K562 (cell line): ENCODE measurements around the genes HDGFL1, SLC17A3 and H3C3.

- RAMPAGE, long total RNA: no peak
- RRBS: 53% methylated on average over 38 of the region's 109 CpGs
PRO-cap:
- standard: no peak
- CoPRO, capped RNA only, 2 experiments: no peak in any of the 2 experiments
- CoPRO, capped and uncapped RNA, 2 experiments: no peak in any of the 2 experiments
- CoPRO, uncapped RNA only, 2 experiments: no peak in any of the 2 experiments
CAGE:
- cytosol, long polyA plus RNA: no peak
- long polyA plus RNA: no peak
- nucleolus, long total RNA: no peak
- nucleus, long polyA plus RNA: no peak
These were observed at the start of gene HDGFL1 for GRCh38 chr6:22569141-22570360. HDGFL1 (plus strand) TSS chr6:22569566.

DNA sequence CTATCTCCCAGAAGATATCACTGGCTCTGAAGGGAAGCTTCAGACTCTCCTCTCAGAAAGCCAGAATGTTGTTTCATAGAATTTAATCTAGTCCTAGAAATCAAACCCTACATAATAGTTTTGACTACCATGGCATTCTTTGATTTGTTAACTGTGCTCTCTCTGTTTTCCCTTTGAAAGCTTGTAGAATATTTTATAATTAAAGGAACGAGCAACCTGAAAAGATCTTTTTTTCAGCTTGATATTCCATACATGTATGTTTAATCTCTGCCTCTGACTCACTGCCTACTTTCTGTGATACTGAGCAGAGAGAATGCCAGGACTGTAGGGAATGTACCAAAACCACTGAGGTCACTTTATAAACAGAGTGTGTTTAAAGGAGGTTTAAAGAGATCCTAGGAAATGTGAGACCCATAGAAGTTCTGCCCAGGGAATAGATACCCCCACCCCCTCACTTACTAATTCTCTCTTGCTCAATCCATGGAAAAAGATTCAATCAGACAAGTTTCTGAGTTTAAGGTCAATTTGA lies 311.6 kb downstream of the HDGFL1 start:
- RAMPAGE, long total RNA: no peak
- RRBS: no CpG with 5 or more reads among the region's 1 CpG
PRO-cap:
- standard: no peak
- CoPRO, capped RNA only, 2 experiments: no peak in any of the 2 experiments
- CoPRO, capped and uncapped RNA, 2 experiments: no peak in any of the 2 experiments
- CoPRO, uncapped RNA only, 2 experiments: no peak in any of the 2 experiments
CAGE:
- cytosol, long polyA plus RNA: no peak
- long polyA plus RNA: no peak
- nucleolus, long total RNA: no peak
- nucleus, long polyA plus RNA: no peak

DNA sequence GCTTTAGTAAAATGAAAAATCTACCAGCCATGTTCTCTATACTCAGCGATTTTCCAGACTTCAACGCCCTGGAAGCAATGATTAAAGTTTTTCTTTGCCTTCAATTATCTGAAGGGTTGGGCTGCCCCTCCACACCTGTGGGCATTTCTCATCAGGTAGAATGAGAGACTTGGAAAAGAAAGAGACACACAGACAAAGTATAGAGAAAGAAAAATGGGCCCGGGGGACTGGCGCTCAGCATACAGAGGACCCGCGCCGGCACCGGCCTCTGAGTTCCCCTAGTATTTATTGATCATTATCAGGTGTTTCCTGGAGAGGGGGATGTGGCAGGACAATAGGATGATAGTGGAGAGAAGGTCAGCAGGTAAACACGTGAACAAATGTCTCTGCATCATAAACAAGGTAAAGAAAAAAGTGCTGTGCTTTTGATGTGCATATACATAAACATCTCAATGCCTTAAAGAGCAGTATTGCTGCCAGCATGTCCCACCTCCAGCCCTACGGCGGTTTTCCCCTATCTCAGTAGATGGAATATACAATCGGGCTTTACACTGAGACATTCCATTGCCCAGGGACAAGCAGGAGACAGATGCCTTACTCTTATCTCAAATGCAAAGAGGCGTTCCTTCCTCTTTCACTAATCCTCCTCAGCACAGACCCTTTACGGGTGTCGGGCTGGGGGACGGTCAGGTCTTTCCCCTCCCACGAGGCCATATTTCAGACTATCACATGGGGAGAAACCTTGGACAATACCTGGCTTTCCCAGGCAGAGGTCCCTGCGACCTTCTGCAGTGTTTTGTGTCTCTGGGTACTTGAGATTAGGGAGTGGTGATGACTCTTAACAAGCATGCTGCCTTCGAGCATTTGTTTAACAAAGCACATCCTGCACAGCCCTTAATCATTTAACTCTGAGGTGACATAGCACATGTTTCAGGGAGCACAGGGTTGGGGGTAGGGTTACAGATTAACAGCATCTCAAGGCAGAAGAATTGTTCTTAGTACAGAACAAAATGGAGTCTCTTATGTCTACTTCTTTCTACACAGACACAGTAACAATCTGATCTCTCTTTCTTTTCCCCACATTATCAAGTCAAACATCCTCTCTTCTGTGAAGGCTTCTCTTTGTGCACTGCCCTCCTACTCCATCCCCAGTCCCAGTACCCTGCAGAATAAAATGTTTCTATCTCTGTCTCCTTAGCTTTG lies 2.4 kb upstream of the MRS2 start:
- RAMPAGE, long total RNA: no peak
- RRBS: no CpG with 5 or more reads among the region's 19 CpGs
PRO-cap:
- standard: no peak
- CoPRO, capped RNA only, 2 experiments: no peak in any of the 2 experiments
- CoPRO, capped and uncapped RNA, 2 experiments: no peak in any of the 2 experiments
- CoPRO, uncapped RNA only, 2 experiments: no peak in any of the 2 experiments
CAGE:
- cytosol, long polyA plus RNA: no peak
- long polyA plus RNA: no peak
- nucleolus, long total RNA: no peak
- nucleus, long polyA plus RNA: no peak

DNA sequence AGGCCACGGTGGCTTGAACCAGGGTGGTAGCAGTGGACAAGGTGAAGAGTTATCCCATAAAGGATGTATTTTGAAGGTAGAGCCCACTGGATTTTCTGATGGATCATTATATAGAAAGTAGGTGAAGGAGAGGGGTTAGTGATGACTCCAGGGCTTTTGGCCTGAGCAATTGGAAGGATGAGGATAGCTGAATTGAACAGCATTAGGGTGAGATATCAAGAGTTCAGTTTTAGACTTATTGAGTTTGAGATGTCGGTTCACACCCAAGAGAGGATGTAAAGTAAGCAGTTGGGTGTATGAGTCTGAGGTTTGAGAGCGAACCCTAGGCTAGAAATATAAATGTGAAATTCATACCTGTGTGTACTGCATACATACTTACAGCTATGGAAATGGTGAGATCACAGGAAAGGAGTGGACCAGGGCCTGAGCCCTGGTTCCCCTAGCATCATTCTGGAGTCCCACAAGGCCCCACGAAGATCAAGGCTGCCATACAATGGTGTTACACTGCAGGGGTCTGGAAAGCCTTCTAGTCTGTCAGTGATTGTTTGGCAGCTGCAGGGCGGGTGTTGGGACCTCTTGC lies 3.3 kb downstream of the ALDH5A1 start:
- RAMPAGE, long total RNA: no peak
- RRBS: no CpG with 5 or more reads among the region's 5 CpGs
PRO-cap:
- standard: no peak
- CoPRO, capped RNA only, 2 experiments: no peak in any of the 2 experiments
- CoPRO, capped and uncapped RNA, 2 experiments: no peak in any of the 2 experiments
- CoPRO, uncapped RNA only, 2 experiments: no peak in any of the 2 experiments
CAGE:
- cytosol, long polyA plus RNA: no peak
- long polyA plus RNA: no peak
- nucleolus, long total RNA: no peak
- nucleus, long polyA plus RNA: no peak

GRCh38 chr6:24527721-24528496 lies 33.1 kb downstream of the ALDH5A1 start:
- RAMPAGE, long total RNA: no peak
- RRBS: no CpG with 5 or more reads among the region's 8 CpGs
PRO-cap:
- standard: no peak
- CoPRO, capped RNA only, 2 experiments: no peak in any of the 2 experiments
- CoPRO, capped and uncapped RNA, 2 experiments: no peak in any of the 2 experiments
- CoPRO, uncapped RNA only, 2 experiments: no peak in any of the 2 experiments
CAGE:
- cytosol, long polyA plus RNA: no peak
- long polyA plus RNA: no peak
- nucleolus, long total RNA: no peak
- nucleus, long polyA plus RNA: no peak

DNA sequence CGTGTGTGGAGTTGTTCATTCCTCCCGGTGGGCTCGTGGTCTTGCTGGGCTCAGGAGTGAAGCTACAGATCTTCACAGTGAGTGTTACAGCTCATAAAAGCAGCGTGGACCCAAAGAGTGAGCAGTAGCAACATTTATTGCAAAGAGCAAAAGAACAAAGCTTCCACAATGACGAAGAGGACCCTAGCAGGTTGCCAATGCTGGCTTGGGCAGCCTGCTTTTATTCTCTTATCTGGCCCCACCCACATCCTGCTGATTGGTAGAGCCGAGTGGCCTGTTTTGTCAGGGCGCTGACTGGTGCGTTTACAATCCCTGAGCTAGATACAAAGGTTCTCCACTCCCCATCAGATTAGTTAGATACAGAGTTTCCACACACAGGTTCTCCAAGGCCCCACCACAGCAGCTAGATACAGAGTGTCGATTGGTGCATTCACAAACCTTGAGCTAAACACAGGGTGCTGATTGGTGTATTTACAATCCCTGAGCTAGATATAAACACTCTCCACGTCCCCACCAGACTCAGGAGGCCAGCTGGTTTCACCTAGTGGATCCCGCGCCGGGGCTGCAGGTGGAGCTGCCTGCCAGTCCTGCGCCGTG lies 9.3 kb upstream of the GMNN start:
- RAMPAGE, long total RNA: no peak
- RRBS: no CpG with 5 or more reads among the region's 15 CpGs
PRO-cap:
- standard: unidirectional peak, minus-strand start at position 193 of the sequence
- CoPRO, capped RNA only, 2 experiments: peak in 2 of 2 experiments; most common plus-strand start position 353 of the sequence (in 1); most common minus-strand start position 196 of the sequence (in 2)
- CoPRO, capped and uncapped RNA, 2 experiments: no peak in any of the 2 experiments
- CoPRO, uncapped RNA only, 2 experiments: no peak in any of the 2 experiments
CAGE:
- cytosol, long polyA plus RNA: no peak
- long polyA plus RNA: no peak
- nucleolus, long total RNA: no peak
- nucleus, long polyA plus RNA: no peak

DNA sequence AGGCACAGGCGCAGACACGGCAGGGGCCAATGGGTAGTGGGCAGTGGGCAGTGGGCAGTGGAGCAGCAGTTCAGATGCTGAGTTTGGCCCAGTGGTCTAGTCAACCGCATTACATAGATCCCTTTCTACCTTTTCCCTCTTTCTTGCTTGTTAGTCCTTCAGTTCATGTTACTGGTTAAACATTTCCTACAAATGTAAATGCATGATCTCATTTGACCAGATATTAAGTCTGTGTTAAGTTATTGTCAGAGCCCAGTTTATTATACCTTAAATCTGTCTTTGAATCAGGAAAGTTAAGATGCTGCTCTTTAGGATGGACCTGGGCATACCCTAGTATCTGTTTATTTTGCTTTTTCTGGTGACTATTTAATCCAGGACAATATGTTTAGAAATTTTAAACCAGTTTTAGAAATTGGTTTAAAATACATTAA lies 1.8 kb downstream of the GMNN start:
- RAMPAGE, long total RNA: no peak
- RRBS: no CpG with 5 or more reads among the region's 3 CpGs
PRO-cap:
- standard: no peak
- CoPRO, capped RNA only, 2 experiments: no peak in any of the 2 experiments
- CoPRO, capped and uncapped RNA, 2 experiments: no peak in any of the 2 experiments
- CoPRO, uncapped RNA only, 2 experiments: no peak in any of the 2 experiments
CAGE:
- cytosol, long polyA plus RNA: no peak
- long polyA plus RNA: no peak
- nucleolus, long total RNA: no peak
- nucleus, long polyA plus RNA: no peak

- RAMPAGE, long total RNA: no peak
- RRBS: no CpG with 5 or more reads among the region's 3 CpGs
PRO-cap:
- standard: no peak
- CoPRO, capped RNA only, 2 experiments: no peak in any of the 2 experiments
- CoPRO, capped and uncapped RNA, 2 experiments: no peak in any of the 2 experiments
- CoPRO, uncapped RNA only, 2 experiments: no peak in any of the 2 experiments
CAGE:
- cytosol, long polyA plus RNA: no peak
- long polyA plus RNA: no peak
- nucleolus, long total RNA: no peak
- nucleus, long polyA plus RNA: no peak
These were observed 59.5 kb upstream of the ARMH2 start for GRCh38 chr6:24857949-24858811.

DNA sequence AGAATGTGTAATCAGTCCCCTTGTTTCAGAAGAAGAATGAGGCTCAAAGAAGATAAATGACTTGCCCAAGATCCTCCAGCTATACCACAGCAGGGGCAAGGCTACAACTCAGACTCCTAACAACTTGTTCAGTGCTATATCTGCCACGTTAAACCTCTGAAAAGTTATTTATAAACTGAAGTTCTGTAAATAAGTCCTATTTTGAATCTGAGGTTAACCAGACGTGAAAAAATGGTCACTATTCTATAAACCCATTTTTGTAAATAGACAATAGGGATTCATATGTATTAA lies 2.9 kb downstream of the RIPOR2 start:
- RAMPAGE, long total RNA: no peak
- RRBS: no CpG with 5 or more reads among the region's 2 CpGs
PRO-cap:
- standard: no peak
- CoPRO, capped RNA only, 2 experiments: no peak in any of the 2 experiments
- CoPRO, capped and uncapped RNA, 2 experiments: no peak in any of the 2 experiments
- CoPRO, uncapped RNA only, 2 experiments: no peak in any of the 2 experiments
CAGE:
- cytosol, long polyA plus RNA: no peak
- long polyA plus RNA: no peak
- nucleolus, long total RNA: no peak
- nucleus, long polyA plus RNA: no peak

DNA sequence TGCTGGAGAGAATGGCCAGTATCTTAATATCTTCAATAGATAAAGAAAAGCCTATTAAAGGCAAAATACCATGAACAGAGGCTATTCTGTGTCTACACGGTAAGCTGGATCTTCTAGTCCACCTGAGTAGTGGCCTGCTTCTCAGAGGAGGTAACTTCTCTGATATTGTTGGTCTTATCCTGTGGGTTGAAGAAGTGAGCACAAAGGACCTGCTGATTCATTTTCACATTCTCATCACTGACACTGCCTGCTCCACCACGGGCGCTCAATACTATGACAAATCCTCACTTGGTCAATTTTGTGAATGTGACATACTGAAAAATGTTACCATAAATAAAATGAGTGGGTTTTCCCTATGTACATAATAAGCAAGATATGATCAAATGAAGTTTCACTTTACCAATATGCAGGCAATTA lies 71.4 kb upstream of the RIPOR2 start:
- RAMPAGE, long total RNA: no peak
- RRBS: no CpG with 5 or more reads among the region's 3 CpGs
PRO-cap:
- standard: no peak
- CoPRO, capped RNA only, 2 experiments: no peak in any of the 2 experiments
- CoPRO, capped and uncapped RNA, 2 experiments: no peak in any of the 2 experiments
- CoPRO, uncapped RNA only, 2 experiments: no peak in any of the 2 experiments
CAGE:
- cytosol, long polyA plus RNA: no peak
- long polyA plus RNA: no peak
- nucleolus, long total RNA: no peak
- nucleus, long polyA plus RNA: no peak

- RAMPAGE, long total RNA: no peak
- RRBS: no CpG with 5 or more reads among the region's 21 CpGs
PRO-cap:
- standard: no peak
- CoPRO, capped RNA only, 2 experiments: no peak in any of the 2 experiments
- CoPRO, capped and uncapped RNA, 2 experiments: no peak in any of the 2 experiments
- CoPRO, uncapped RNA only, 2 experiments: no peak in any of the 2 experiments
CAGE:
- cytosol, long polyA plus RNA: no peak
- long polyA plus RNA: no peak
- nucleolus, long total RNA: no peak
- nucleus, long polyA plus RNA: no peak
These were observed 106.2 kb upstream of the RIPOR2 start for GRCh38 chr6:25041735-25042507.

- RAMPAGE, long total RNA: no peak
- RRBS: no CpG with 5 or more reads among the region's 4 CpGs
PRO-cap:
- standard: no peak
- CoPRO, capped RNA only, 2 experiments: no peak in any of the 2 experiments
- CoPRO, capped and uncapped RNA, 2 experiments: no peak in any of the 2 experiments
- CoPRO, uncapped RNA only, 2 experiments: no peak in any of the 2 experiments
CAGE:
- cytosol, long polyA plus RNA: no peak
- long polyA plus RNA: no peak
- nucleolus, long total RNA: no peak
- nucleus, long polyA plus RNA: no peak
These were observed 157.2 kb upstream of the CARMIL1 start for GRCh38 chr6:25121900-25122462.

- RAMPAGE, long total RNA: no peak
- RRBS: no CpG with 5 or more reads among the region's 2 CpGs
PRO-cap:
- standard: no peak
- CoPRO, capped RNA only, 2 experiments: no peak in any of the 2 experiments
- CoPRO, capped and uncapped RNA, 2 experiments: no peak in any of the 2 experiments
- CoPRO, uncapped RNA only, 2 experiments: no peak in any of the 2 experiments
CAGE:
- cytosol, long polyA plus RNA: no peak
- long polyA plus RNA: no peak
- nucleolus, long total RNA: no peak
- nucleus, long polyA plus RNA: no peak
These were observed 17.6 kb downstream of the CARMIL1 start for GRCh38 chr6:25296777-25297169.

GRCh38 chr6:25781881-25782445 lies 27.4 kb downstream of the SLC17A4 start:
- RAMPAGE, long total RNA: no peak
- RRBS: no CpG with 5 or more reads among the region's 3 CpGs
PRO-cap:
- standard: no peak
- CoPRO, capped RNA only, 2 experiments: no peak in any of the 2 experiments
- CoPRO, capped and uncapped RNA, 2 experiments: no peak in any of the 2 experiments
- CoPRO, uncapped RNA only, 2 experiments: no peak in any of the 2 experiments
CAGE:
- cytosol, long polyA plus RNA: no peak
- long polyA plus RNA: no peak
- nucleolus, long total RNA: no peak
- nucleus, long polyA plus RNA: no peak

DNA sequence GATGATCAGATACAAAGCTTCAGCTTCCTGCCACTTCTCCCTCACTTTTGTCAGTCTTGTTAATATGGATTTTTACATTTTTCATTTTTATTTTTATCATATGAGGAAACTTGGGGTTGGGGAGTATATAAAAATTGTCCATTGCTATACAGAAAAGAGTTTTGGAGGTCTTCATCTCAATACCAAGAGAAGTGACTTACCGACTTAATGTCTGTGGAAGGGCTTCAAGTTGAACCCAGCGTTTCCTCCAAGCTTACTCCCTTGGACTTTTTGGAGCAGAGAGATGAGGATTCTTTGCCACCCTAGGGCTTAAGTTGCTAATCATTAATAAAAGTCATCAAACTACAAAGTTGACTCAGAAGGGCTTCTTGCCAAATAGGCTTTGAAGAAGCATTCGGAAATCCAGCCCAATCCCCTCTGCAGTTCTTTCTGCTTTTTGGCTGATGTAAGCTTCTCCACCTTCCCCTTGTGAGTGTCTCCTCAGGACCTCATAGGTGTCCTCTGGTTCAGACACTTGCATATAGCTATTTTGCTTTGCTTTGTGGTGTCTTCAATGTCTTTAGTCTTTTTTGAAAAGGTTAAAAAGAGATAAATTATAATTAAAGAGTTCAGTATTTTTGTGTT lies at the start of gene SLC17A3:
TSS of gene SLC17A3 (minus strand) at position 277 of the 624 bp plus-strand sequence.
- RAMPAGE, long total RNA: no peak
- RRBS: no CpG with 5 or more reads among the region's 3 CpGs
PRO-cap:
- standard: no peak
- CoPRO, capped RNA only, 2 experiments: no peak in any of the 2 experiments
- CoPRO, capped and uncapped RNA, 2 experiments: no peak in any of the 2 experiments
- CoPRO, uncapped RNA only, 2 experiments: no peak in any of the 2 experiments
CAGE:
- cytosol, long polyA plus RNA: no peak
- long polyA plus RNA: no peak
- nucleolus, long total RNA: no peak
- nucleus, long polyA plus RNA: no peak

GRCh38 chr6:26026060-26026627 lies 939 bp downstream of the H4C2 start:
- RAMPAGE, long total RNA: no peak
- RRBS: no CpG with 5 or more reads among the region's 16 CpGs
PRO-cap:
- standard: bidirectional peak, plus-strand start at chr6:26026518, minus-strand start at chr6:26026331
- CoPRO, capped RNA only, 2 experiments: peak in 2 of 2 experiments; most common plus-strand start chr6:26026518 (in 2); most common minus-strand start chr6:26026331 (in 2)
- CoPRO, capped and uncapped RNA, 2 experiments: peak in 2 of 2 experiments; most common plus-strand start chr6:26026518 (in 2); most common minus-strand start chr6:26026227 (in 1)
- CoPRO, uncapped RNA only, 2 experiments: peak in 2 of 2 experiments; most common plus-strand start chr6:26026518 (in 2); most common minus-strand start chr6:26026283 (in 1)
CAGE:
- cytosol, long polyA plus RNA: no peak
- long polyA plus RNA: no peak
- nucleolus, long total RNA: no peak
- nucleus, long polyA plus RNA: no peak

GRCh38 chr6:26045336-26046103 lies at the start of gene H3C3:
H3C3 (plus strand) TSS chr6:26045384.
- RAMPAGE, long total RNA: no peak
- RRBS: 97% methylated on average over 3 of the region's 42 CpGs
PRO-cap:
- standard: no peak
- CoPRO, capped RNA only, 2 experiments: no peak in any of the 2 experiments
- CoPRO, capped and uncapped RNA, 2 experiments: no peak in any of the 2 experiments
- CoPRO, uncapped RNA only, 2 experiments: no peak in any of the 2 experiments
CAGE:
- cytosol, long polyA plus RNA: no peak
- long polyA plus RNA: no peak
- nucleolus, long total RNA: no peak
- nucleus, long polyA plus RNA: no peak

- RAMPAGE, long total RNA: no peak
- RRBS: no CpG with 5 or more reads among the region's 19 CpGs
PRO-cap:
- standard: bidirectional peak, plus-strand start at chr6:26055137, minus-strand start at chr6:26054811
- CoPRO, capped RNA only, 2 experiments: peak in 2 of 2 experiments; most common plus-strand start chr6:26055001 (in 1); most common minus-strand start chr6:26054953 (in 2)
- CoPRO, capped and uncapped RNA, 2 experiments: no peak in any of the 2 experiments
- CoPRO, uncapped RNA only, 2 experiments: peak in 2 of 2 experiments; most common plus-strand start chr6:26055360 (in 1); most common minus-strand start chr6:26055111 (in 1)
CAGE:
- cytosol, long polyA plus RNA: no peak
- long polyA plus RNA: no peak
- nucleolus, long total RNA: no peak
- nucleus, long polyA plus RNA: no peak
These were observed 1.3 kb downstream of the H1-2 start for GRCh38 chr6:26054856-26055433.